Trachea (tissue), 1 donor: ENCODE measurements around a stretch of chr2.

DNA sequence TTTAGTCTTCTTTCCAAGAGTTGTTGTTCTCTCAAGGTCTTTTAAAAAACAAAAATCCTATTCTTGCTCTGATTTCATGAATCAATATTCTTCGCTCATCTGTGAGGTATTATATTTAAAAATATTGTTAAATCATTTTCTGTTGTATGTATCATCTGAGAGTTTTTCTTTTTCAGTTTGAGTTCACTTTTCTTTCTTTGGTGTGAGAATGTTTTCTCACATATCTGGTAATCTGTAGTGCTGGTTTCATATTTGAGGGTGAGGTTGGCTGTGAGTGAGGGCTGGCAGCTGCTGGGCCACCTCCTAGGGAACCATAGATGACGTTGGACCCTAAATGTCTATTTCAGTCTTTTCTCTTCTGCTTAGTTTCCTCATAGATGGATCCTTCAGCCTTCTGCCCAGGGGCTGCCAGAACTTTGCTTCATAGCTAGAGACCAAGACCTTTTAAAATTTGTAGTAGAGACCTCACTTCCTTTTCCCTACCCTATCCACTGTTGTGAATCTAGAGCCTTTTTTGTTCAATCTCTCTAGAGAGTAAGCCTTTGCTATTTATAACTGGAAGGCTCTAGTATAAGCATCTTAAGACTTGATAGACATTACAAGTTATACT lies 33.5 kb downstream of the MGAT5 start:
- PRO-cap, result no peak

- PRO-cap, result no peak
These were observed 36.5 kb downstream of the MGAT5 start for GRCh38 chr2:134290007-134291233.

DNA sequence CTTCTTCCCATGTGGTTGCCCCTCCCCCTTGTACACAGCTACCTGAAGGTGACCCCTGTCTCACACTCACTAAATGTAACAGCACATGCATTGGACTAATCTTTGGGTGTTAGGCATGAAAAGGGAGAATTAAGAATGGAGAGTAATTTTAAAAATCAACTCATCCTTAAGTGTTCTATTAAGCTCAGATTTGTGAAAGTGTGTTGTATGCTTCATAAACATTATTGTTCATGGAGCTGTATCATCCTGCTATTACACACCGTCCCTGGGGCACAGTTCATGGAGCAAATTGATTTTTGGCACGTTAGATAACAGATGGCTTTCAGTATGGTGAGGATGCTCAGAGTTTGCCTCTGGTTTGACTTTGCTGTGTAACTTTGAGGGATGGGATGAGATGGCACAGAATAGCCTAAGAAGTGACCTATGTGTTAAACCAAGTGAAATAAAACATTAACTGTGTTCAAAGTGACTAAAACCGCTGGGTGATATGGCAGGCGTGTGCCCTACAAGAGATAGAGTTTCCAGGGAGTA lies 97.1 kb downstream of the MGAT5 start:
- PRO-cap, result no peak

GRCh38 chr2:134412447-134413253 lies 158.8 kb downstream of the MGAT5 start:
- PRO-cap, result no peak

GRCh38 chr2:134417950-134418395 lies 164.1 kb downstream of the MGAT5 start:
- PRO-cap, result no peak

DNA sequence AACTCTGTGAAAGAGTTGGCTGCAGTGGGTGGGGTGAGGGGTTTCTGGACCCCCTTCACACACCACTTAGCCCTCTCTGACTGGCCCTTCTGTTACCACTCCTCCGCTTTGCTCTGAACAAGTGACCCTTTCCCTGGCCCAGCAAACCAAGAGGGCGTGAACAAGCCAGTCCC lies 180.0 kb downstream of the MGAT5 start:
- PRO-cap, result no peak

GRCh38 chr2:134739016-134739504 lies 20.3 kb upstream of the TMEM163 start:
- PRO-cap, result no peak

GRCh38 chr2:134917812-134918090 lies 871 bp upstream of the CCNT2 start:
- PRO-cap, result no peak

- PRO-cap, result bidirectional peak, plus-strand start at chr2:135052623, minus-strand start at chr2:135052632
These were observed 355 bp downstream of the RAB3GAP1 start for GRCh38 chr2:135052437-135052856.

DNA sequence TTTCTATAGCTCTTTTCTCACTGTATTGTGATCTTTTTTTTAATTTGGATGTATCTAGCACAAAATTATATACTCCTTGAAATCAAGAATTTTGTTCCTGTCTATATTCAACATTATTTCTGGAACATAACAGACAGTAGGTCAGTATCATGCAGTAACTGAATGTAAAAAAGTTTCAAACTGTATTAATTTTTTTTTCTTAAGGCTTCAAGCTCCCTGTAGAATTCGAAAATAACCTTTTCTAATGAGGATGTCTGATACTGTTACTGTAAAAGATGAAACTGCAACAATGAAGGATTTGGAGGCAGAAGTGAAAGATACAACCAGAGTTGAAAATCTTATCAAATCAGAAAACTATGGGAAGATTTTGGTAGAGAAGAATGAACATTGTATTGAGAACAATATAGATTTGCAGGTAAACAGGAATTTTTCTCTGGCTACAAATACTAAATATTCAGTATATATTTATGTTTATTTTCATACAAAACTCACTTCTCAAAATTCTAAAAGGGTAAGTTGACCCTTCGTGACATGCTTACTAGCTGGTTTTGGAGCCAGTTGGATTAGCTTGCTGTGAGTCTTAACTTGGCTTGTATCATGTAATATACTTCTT lies 73.4 kb downstream of the R3HDM1 start:
- PRO-cap, result no peak

- PRO-cap, result no peak
These were observed 17.3 kb upstream of the UBXN4 start for GRCh38 chr2:135724216-135724840.

DNA sequence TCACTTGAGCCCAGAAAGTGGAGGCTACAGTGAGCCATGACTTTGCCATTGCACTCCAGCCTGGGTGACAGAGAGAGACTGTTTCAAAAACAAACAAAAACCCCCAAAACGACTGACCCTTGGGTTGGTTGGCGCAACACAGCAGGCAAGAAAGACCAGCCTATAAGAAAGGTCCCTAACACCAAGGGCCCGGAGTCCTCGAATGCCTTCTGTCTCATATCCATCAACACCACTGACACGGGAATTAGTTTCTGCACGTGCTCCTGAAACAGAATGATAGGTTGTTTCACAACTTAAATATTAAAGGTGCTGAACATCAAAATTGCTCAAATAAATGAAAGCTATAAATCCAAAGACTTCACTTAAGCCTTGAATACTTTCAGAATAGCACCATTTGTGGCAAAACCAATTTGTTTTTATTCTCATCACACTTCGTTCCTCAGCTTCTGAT lies 10.2 kb downstream of the MCM6 start:
- PRO-cap, result no peak

GRCh38 chr2:135938071-135938768 lies 47.2 kb downstream of the DARS1 start:
- PRO-cap, result no peak

DNA sequence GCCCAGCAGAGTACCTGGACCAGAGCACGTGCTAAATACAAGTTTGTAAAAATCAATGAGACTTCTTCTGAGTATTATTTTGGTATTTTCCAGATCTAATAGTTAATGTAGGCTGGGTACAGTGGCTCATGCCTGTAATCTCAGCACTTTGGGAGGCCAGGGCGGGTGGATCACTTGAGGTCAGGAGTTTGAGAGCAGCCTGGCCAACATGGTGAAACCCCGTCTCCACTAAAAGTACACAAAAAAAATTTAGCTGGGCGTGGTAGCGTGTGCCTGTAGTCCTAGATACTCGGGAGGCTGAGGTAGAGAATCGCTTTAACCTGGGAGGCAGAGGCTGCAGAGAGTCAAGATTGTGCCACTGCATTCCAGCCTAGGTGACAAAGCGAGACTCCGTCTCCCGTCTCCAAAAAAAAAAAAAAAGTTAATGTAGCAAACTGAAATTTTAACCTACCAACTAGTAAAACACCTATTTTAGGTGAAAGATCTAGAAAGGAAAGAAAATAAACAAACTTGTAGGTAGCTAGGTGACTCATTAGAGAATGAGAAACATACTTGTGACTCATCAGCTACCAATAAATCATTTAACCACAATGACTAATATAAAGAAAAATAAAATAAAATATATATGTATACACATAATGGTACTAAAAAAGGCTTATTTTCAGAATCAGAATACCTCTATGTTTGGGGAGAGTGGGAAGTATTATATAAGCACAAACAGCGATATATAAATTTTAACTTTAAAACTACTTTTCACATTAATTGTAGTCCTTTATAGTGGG lies 36.8 kb downstream of the DARS1 start:
- PRO-cap, result no peak

DNA sequence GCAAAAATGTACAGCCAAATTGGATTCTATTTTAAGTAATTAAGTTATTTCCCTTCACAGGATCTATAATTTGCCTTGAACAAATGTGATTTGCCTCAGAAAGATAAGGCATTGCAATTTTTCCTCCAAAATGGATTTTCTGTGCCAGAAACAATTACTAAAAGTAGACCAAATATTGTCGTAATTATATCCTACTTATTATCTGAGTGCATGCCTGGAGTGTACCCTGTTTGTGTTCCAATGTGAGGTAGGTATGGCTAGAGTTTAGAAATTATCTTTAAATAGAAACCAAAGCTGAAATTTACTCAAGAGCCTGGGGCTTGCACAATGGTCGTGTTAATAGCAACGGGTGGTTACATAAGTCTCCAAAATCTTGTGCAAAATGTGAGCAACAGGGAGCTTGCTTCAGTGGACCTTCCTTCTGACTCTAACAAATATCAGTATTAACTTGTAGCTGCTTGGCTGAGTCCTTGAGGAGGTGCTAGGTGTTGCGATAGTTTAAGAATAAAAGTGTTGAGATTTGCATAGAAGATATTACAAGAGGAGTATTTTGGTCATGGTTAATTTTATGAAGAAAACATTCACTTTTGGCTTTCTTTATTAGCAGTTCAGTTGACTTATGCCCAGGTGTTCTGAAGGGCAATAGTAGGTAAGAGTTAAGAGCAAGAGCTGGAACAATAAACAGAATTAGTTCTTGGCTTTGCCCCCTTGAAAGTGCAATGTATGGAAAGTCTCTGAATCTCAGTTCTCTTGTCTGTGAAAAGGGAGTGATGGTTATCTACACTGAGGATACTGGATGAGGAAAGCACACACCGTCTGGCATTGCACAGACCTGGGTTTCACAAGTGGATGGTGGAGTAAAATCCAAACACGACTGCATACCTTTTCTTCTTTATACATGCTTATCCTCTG lies 4.6 kb downstream of the CXCR4 start:
- PRO-cap, result no peak

- PRO-cap, result no peak
These were observed 6.0 kb upstream of the CXCR4 start for GRCh38 chr2:136123948-136124360.

GRCh38 chr2:136127202-136128035 lies 9.5 kb upstream of the CXCR4 start:
- PRO-cap, result no peak

GRCh38 chr2:136135273-136135802 lies 17.4 kb upstream of the CXCR4 start:
- PRO-cap, result no peak

DNA sequence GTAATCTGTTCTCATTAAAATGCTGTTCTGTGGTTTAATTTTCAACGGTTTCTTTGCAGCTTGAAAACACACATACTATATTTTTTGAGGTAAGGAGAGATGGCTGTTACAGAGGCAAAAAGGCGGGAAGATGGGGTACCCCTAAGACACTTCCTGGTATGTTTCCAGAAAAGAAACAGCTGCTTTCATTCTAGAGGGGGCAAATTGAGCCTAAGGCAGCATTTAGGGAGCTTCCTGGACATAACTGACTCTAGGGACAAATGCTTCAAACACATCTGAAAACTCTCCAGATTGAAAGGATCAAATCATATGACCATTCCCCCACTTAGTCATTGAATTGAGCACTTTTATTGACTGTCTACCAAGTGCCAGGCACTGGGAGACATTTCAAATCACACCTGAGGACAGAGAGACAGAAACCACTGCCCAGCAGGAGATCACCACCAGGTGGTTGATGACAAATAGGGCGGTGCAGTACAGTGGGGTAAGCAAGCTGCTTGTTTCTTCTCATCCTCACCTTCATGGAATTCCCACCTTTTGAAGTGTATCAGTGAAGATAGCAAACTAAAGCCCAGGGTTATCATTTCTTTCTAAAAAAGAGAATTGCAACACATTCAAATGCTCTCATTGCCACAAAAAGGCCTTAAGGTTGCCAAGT lies 18.9 kb upstream of the CXCR4 start:
- PRO-cap, result no peak

- PRO-cap, result no peak
These were observed 21.6 kb upstream of the CXCR4 start for GRCh38 chr2:136139512-136140013.